Duodenum (tissue), 1 donor: ENCODE data around the gene POFUT2.

- PRO-cap, result no peak
Measured at GRCh38 chr21:44866338-44867244, 6.9 kb downstream of the PTTG1IP start.

- PRO-cap, result no peak
Measured at GRCh38 chr21:44868747-44869143, 4.7 kb downstream of the PTTG1IP start.

- PRO-cap, result no peak
Measured at GRCh38 chr21:44871479-44871867, 2.0 kb downstream of the PTTG1IP start.

DNA sequence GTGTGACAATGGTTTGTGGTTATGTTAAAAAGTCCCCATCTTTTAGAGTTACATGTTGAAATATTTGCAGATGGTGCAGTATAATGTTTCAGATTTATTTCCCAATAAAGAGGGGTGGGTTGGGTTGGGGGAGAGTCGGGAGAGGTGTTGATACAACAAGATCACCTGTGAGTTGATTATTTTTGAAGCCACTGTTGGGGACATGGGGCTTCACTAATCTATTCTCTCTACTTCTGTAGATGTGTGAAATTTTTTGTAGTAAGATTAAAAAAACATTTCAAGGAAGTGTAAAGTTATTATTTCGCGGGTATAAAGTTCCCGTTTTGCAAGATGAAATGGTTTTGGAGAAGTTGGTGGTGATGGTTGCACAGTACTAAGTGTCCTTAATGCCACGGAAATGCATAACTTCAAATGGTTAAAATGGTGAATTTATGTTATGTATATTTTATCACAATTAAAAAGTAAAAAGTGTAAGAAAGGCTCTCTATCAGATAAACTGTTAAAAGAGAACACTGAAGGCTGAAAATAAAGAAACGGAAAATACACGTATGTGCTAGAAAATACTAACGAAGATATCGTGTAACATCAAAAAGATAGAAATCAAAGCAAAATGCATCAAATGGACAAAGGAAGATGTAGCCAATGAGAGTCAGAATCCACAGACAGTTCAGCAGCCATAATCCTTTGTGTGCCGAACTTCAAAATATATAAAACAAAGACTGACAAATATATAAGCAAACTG, 2.8 kb upstream of the ITGB2 start:
- PRO-cap, result no peak

GRCh38 chr21:44958999-44959356, 19.1 kb downstream of the SLX9 start:
- PRO-cap, result no peak

- PRO-cap, result no peak
Measured at GRCh38 chr21:44962145-44963057, 22.6 kb downstream of the SLX9 start.

- PRO-cap, result no peak
Measured at GRCh38 chr21:45001022-45001313, 61.1 kb downstream of the SLX9 start.

DNA sequence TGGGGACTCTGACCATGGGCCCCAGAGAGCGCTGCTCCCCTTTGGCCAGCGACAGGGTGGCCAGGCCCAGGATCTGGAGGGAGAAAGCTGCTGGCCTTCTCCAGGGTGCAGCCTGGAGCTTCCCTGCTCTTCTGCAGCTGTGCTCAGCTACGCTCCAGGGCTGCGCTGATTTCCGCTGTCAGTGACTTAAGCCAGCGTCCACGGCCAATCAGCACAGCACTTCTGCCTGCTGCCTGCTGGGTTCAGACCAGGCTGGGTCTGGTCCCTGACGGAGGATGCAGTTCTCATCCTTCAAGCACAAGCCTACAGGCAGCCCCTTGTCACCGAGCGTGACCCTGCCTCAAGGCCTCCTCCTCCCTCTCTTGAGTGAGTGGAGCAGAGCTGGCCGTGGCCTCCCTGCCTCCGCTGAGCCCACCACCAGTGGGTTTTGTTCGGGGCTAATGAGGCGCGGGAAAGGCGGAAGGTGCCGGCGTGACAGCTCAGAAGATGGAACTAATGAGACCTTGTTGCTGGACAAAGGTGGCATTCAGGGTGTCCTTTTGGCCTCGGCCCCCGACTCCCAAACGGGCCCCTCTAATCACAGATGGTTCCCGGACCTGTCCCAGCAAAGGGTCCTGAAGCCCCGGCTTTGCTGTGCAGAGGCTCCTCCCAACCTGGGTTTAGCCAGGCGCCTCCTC, 44.7 kb upstream of the ADARB1 start:
- PRO-cap, result no peak

- PRO-cap, result no peak
Measured at GRCh38 chr21:45129363-45129802, 55.0 kb downstream of the ADARB1 start.

- PRO-cap, result no peak
Measured at GRCh38 chr21:45286553-45287388, 924 bp downstream of the POFUT2 start.

- PRO-cap, result bidirectional peak, plus-strand start at chr21:45288082, minus-strand start at chr21:45287884
Measured at GRCh38 chr21:45287592-45288219, at the start of gene POFUT2. POFUT2 (minus strand) TSS chr21:45287895.

GRCh38 chr21:45309062-45309960, 21.6 kb upstream of the POFUT2 start:
- PRO-cap, result bidirectional peak, plus-strand start at chr21:45309273, minus-strand start at chr21:45309152

DNA sequence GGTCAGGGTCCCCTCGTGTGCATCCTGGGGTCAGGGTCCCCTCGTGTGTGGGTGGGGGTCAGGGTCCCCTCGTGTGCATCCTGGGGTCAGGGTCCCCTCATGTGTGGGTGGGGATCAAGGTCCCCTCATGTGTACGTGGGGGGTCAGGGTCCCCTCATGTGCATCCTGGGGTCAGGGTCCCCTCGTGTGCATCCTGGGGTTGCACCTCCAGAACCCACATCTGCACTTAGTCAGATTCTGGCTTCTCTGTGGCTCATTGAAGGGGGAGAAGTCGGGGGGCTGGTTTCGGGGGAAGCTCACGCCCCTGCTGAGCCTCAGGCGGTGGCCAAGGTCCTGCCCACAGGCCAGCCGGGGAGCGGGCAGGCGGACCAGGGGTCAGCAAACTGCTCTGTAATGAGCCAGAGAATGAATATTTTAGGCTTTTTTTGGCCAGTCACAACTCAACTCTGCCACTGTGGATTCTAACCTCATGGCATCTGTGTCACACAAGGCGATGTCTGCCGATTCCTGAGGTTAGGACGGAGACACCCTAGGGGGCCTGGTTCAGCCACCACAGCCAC, 33.6 kb upstream of the POFUT2 start:
- PRO-cap, result no peak

DNA sequence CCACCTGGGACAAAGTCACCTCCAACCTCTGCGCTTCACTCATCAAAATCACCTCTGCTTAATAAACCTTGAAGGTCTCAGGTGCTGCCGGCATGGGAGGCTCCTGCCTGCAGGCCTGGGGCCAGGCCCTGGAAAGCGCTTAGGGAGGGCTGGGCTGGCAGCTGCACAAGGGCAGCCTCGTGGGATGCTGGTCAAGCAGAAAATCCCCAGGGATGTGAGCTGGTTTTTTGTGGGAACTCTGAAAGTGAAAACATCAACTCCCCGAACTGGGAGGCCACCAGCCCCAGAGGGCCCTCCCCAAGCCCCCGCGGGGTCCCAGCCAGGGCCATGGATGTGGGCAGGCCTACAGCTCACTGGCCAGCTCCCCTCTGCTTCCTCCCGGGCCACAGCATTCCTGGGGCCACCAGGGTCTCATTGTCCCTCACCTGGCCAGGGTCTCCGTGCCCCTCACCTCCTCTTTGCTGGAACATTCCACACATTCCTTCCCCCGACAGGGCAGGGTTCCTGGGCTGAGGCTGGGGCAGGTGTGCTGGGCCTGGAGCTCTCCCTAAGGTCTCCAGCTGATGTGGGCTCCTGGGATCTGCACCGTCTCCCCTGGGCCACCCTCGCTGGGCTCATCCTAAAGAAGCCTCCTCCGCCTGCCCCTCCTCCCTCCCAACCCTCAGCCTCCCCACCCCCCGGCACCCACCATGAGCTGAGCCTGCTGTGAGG, 35.9 kb upstream of the POFUT2 start:
- PRO-cap, result no peak

GRCh38 chr21:45365772-45366199, 39.2 kb upstream of the COL18A1 start:
- PRO-cap, result no peak

- PRO-cap, result no peak
Measured at GRCh38 chr21:45405327-45405492, 245 bp downstream of the COL18A1 start.

GRCh38 chr21:45492461-45493628, 49.4 kb downstream of the SLC19A1 start:
- PRO-cap, result no peak

DNA sequence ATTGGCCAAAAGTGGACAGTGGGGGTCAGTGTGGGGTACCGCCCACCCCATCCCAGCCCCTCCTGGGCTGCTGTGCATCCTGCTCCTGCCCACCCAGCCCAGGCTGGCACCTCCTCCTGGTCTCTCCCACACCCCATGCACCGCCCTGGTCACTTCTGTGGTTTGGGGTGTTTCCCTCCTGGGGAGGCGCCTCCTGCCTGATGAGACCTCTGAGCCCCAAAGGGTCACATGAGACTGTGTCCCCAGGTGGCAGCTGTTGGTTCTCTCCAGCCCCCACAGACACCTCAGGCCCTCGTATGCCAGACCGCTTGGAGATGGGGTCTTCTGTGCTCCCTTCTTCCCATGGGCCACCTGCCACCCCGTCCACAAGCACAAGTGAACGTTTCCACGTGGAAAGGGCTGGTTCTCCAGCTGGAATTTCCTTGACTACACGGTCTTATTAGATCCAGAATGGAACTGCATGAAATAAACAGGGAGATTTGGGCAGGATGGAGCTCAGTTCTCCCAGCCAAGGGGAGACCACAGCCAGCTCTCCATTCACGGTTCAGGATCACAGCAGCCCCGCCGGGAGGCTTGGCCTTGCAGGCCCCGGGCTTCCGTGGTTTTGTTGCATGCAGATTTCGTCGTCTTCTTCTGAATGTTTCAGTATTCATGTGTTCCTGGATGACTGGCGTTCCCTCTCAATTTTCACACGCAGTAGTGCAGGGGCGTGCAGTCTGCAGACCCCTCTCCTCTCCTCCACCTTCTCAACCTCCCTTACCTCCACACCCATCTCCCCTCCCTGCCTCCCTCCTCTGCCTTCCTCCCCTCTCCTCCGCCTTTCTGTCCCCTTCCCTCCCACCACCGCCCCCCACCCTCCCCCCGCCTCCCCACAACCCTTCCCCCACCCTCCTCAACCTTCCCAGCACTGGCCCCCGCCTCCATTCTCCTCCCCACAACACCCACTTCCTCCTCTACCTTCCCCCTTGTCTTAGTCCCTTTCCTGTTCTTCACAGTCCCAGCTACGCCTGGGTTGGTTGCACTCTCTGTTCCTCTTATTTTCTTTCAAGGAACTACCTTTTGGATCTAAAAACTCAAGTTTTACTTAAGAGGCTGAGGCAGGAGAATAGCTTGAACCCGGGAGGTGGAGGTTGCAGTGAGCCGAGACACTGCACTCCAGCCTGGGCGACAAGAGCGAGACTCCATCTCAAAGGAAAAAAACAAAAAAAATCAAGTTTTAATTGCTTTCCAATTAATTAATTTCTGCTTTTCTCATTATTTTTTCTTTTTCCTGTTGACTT, 8.3 kb upstream of the SLC19A1 start:
- PRO-cap, result bidirectional peak, plus-strand start at position 229 of the sequence, minus-strand start at position 128 of the sequence; bidirectional peak, plus-strand start at position 985 of the sequence, minus-strand start at position 796 of the sequence

DNA sequence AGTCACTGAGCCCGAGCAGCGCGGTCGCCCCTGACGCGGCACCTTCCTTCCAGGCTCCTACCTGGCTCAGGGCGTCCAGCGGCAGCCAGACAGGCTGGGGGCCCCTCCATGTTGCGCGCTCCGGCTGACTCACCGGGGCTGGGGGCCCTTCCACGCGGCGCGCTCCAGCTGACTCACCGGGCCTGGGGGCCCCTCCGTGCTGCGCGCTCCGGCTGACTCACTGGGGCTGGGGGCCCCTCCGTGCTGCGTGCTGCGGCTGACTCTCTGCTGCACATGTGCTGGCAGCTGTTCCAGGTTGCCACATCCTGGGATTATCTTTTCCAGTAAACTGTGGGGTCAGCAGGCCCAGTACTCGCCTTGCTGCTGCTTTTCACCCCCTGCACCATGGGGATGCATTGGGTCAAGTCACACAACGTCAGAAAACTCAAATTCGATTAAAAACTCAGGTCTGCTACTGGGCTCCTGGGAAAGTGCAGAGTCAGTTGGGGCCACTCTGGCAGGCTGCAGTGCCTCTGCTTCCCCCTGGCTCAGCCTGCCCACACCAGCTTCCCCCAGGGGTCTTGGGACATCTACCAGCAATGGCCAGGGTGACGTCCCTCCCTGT, 106.4 kb upstream of the COL6A1 start:
- PRO-cap, result no peak

- PRO-cap, result no peak
Measured at GRCh38 chr21:45892042-45892710, 89.4 kb upstream of the COL6A1 start.